Psoas muscle (tissue), 2 donors: ENCODE results near the gene CEACAM4.

DNA sequence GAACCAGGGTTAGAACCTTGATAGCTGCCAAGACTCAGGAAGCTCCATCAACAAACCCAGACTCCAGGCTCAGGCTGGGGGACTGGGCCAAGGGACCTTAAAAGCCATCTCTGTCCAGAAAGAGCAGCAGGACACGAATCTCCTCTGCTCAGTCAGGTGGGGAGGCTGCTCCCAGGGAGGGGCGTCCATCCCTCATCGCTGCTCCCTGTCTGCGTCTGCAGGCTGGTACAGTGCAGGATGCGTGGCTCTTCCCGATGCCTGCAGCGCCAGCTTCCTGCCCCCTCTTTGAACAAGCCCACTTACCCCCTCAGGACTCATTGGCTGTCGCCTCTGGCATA, 21.6 kb downstream of the AKT2 start:
- PRO-cap, 2 experiments: no peak in any of the 2 experiments

GRCh38 chr19:40265802-40266524, 19.2 kb downstream of the AKT2 start:
- PRO-cap, 2 experiments: peak in 1 of 2 experiments; most common minus-strand start chr19:40266121 (in 1)

DNA sequence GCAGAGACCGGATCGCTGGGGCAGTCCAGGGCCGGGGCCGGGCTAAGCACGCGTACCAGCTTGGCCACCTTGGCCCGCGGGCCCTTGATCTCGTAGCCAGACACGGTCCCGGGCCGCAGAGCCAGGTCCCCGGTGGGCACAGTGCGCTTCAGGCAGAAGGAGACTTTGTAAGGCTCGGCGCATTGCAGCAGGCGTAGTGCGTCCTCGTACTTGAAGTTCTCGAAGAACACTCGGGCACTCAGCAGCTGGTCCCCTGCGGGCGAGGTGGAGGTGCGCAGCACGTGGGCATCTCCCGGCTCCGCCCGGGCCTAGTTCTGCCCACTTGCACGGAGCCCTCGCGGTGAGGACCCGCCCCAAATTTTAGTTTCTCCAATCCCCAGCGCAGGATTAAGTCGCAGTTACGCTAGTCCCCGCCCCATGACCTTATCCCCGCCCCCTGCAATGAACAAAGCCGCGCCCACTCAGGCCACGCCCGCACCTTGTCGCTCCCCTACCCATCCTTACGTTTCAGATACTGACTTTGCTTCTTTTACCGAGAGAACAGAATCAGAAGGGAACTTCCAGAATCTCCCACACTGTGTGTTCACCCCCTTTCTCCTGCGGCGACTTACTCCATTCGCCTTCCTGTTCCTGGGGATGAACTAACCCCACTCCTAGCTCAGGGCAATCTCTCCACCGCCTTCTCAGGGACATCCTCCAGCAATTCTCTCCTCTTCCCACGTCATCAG, 8.7 kb upstream of the HIPK4 start:
- PRO-cap, 2 experiments: no peak in any of the 2 experiments

GRCh38 chr19:40411932-40412248, 1.3 kb downstream of the PRX start:
- PRO-cap, 2 experiments: no peak in any of the 2 experiments

GRCh38 chr19:40463060-40463563, 2.4 kb downstream of the BLVRB start:
- PRO-cap, 2 experiments: no peak in any of the 2 experiments

DNA sequence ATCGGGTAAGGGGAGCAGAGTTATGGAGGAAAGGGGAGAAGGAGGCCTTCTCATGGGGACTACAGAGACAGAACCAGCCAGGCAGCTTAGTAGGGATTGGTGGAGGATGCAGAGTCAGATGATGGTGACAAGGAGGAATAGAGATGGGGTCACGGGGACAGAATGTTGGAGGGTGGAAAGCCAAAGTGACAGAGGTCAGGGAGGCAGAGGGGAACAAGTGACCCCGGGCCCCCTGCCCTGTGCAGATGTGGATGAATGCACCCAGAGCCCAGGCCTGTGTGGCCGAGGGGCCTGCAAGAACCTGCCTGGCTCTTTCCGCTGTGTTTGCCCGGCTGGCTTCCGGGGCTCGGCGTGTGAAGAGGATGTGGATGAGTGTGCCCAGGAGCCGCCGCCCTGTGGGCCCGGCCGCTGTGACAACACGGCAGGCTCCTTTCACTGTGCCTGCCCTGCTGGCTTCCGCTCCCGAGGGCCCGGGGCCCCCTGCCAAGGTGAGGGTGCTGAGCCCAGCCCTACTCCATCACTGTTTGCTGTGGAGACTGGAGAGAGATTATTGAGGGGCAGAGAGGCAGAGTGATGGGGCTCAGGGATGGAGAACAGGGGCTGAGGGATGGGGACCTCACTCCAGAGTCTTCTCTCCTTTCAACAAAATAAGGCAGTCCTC, 9.9 kb downstream of the LTBP4 start:
- PRO-cap, 2 experiments: no peak in any of the 2 experiments

DNA sequence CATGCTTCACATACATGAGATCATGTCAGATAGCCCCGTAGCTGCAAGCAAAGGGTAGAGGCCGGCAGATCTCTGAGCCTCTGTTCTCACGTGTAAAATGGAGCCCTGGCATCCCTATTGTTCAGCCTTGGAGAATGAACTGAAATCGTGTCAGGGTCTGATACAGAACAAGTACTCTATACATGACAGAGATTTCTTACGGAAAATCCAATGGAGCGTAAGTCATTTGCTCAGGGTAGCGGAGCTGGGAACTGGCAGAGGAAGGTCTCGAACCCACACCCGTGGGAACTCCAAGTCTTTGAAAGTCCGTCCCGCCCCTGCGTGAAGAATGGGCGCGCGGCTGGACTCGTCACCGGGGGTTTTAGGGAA, 315 bp downstream of the COQ8B start:
- PRO-cap, 2 experiments: no peak in any of the 2 experiments

DNA sequence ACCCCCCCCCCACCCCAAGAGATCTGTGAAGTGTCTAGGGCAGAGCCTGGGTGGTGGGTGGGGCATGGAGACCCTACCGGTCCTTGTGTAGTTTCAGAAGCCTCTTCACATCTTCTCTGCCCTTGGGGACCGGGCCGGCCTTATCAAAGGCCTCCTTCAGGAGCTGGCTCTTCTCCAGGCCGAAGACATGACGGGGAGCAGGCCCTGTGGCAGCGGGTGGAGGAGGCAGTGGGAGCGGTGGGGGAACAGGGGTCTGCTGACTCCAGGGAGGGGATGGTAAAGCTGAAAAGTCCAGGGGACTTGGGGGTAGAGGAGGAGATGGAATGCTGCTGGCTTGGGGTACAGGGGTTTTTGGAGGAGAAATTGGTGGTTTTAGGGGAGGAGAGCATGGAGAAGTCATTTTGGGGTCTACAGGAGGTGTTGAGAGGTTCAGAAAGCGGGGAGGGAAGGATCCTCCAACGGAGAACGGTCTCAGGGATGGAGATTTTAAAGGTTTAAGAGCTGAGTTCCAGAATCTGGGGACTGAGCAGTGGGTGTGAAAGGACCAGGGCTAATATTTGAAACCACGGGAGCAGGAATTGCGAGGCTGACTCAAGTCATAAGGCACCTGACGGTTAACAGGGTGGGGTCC, 758 bp downstream of the ACTMAP start:
- PRO-cap, 2 experiments: no peak in any of the 2 experiments

GRCh38 chr19:40791309-40791708, 7.7 kb upstream of the EGLN2 start:
- PRO-cap, 2 experiments: no peak in any of the 2 experiments

DNA sequence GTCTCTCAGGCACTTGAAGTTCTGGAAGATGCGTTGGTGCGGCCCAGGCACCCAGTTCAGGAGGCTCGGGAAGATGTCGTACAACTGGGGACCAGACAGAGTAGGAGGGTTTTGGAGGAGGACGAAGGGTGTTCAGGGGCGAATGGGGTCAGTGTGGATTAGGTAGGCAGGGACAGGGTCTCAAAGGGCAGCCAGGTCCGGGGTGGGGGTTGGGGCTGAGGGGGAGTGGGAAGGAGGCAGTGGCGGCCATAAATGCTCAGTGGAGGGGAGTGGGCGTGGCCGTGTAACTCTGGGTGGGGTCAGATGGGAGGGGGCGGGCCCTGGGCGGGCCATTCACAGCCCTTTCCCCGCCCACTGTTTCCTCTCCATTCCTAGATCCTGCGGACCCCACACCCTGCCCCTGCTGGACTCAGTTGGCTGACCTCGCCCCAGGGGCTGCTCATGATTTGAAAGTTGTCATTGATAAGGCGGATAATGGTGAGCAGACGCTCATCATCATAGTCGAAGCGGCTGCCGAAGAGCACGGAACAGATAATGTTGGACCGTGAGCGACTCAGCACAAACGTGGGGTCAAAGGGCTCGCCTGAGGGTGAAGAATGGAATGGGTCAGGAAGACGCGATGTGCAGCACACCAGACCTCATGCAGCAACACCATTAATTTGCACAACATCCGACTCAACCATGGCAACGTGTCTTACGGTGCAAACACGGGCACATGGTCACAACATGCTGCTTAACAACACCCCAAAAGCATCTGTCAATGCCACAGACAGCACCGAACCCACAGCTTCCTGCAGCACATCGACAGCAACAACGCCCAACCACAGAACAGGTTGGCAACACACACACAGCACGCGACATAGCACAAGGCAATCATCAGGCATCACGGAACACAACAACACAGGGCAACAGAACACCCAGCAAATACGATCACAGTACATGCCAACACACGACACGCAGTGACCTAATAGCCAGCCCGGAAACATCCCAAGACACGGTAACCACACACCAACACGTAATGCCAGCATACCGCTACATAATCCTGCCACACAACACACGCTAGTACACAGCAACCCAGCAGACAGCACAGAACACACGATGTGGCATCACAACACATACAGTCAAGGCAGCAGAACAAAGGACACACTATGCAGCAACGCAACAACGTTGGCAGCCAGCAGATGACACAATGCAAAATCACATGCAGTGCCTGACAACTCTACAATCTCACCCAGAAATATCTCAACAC, 23.6 kb downstream of the CYP2A6 start:
- PRO-cap, 2 experiments: no peak in any of the 2 experiments

GRCh38 chr19:40864641-40864943, 14.3 kb upstream of the CYP2A6 start:
- PRO-cap, 2 experiments: no peak in any of the 2 experiments

- PRO-cap, 2 experiments: no peak in any of the 2 experiments
Observed at GRCh38 chr19:41273393-41274160, 9.4 kb downstream of the HNRNPUL1 start.

DNA sequence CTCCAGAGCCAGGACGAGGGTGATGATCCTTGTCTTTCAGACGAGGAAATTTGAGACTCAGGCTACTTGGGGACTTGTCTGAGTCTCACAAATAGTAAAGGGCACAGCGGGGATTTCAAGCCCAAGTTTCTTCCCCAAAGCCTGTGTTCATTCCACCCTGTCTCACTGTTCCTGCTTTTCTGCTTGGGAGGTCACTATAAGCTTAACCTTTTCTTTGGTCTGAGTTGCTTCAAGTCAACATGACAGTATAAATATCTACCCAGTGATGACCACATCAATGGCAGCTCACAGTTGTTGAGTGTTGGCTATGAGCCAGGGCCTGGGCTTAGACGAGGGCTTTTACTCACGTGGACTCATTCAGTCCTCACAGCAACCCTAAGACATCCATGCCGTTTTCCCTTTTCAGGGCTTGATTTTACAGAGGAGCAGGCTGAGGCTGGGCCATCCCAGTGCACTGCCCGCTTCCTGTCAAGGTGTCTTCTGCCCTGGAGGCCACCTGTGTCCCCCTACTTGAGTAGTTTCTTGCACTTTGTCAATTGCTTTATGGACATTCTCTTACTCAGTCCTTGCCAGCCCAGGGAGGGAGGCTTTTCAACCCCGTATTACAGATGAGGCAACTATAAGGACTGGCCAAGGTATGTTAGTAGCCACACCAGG, 10.2 kb upstream of the CCDC97 start:
- PRO-cap, 2 experiments: no peak in any of the 2 experiments

GRCh38 chr19:41362313-41362790, 1.6 kb downstream of the B9D2 start:
- PRO-cap, 2 experiments: no peak in any of the 2 experiments

DNA sequence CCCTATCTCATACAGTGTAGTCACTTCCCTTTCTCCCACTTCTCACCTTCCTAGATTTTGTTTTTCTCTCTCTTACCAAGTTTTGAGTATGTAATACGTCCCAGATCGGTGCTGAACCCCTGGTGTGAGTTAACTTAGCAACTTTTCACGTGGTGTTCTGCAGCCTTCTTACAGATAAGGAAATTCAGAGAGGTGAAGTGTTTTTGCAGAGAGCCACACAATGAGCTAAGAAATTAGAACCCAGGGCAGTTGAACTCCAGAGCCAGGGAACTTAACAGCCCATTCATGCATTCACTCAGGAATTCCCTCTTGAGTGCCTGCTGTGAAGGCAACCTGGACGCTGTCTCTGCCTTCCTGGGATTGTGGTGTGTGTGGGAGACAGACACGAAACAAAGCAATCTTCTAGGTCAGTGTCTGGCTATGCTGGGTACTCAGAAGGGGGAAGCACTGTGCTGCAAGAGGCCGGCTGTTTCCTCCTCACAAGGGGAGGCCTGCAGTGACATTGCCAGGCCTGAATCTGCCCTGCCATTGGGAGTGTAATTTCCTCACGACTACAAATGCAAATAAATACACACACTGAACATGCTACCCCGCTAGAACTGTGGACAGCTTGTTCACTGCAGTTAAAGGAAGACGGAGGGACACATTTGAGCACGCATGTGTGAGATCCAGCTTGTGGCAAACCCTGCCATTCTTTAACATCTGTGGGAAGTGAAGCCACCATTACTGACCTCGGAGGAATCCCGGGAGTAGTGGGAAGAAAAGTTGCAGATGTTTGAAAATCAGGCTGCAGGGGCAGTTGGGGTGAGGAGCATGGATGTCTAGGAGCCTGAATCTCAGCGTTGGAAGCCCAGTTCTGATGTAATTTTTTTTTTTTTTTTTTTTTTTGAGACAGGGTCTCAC, 9.7 kb downstream of the BCKDHA start:
- PRO-cap, 2 experiments: no peak in any of the 2 experiments

DNA sequence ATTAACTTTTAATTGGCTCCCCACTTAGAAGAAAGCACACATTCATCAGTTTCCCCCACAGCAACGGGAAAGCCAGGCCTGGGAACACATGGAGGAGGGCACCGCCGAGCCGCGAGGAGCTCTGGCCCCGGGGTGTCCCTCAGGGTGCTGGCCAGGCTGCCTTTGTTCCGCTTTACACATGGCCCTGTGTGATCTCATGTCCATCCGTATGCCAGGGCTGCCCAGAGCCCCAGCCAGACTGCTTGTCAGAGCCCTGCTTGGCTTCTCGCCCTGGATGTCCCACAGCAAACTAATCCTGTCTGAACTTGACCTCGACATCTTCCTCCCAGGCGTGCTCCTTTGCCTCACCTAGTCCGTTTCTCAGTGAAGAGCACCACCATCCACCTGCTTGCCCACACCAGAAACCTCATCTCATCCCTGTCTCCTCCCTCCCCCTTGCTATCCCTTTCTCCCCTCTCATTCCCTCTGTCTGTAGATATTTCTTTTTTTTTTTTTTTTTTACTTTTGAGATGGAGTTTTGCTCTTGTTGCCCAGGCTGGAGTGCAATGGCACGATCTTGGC, 14.4 kb downstream of the BCKDHA start:
- PRO-cap, 2 experiments: no peak in any of the 2 experiments

DNA sequence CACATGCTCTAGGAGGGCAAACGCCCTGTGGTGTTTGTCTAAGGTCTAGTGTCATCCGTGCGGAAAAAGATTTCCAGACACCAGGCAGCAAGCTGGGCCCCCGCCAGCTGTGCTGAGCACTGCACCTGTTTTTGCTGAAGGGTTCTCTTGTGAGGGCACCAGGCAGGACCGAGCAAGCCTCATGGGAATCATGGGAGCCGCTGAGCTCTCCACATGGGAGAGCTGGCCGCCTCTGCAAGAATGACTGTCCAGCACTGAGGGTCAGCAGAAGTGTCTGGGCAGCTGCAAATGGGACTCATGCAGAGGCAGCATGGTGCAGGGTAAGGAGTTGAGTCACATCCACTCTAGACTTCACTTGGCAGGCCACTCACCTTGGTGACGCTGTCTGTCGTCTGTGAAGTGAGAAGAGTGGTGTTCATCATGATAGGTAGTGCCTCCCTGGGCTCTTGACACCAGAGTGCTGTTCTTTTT, 12.0 kb downstream of the B3GNT8 start:
- PRO-cap, 2 experiments: peak in 1 of 2 experiments; most common minus-strand start position 242 of the sequence (in 1)

- PRO-cap, 2 experiments: no peak in any of the 2 experiments
Observed at GRCh38 chr19:41422779-41423211, 4.4 kb downstream of the B3GNT8 start.

- PRO-cap, 2 experiments: no peak in any of the 2 experiments
Observed at GRCh38 chr19:41425631-41426545, 1.3 kb downstream of the B3GNT8 start.

- PRO-cap, 2 experiments: no peak in any of the 2 experiments
Observed at GRCh38 chr19:41626813-41627336, at the start of gene CEACAM4. CEACAM4 (minus strand) TSS chr19:41627074.